Measurements from ENCODE around the genes FHL3, POU3F1 and NDUFS5.

- RRBS: 2% methylated on average over 5 of the region's 16 CpGs
CAGE:
- cytosol, long polyA plus RNA: no peak
- long polyA plus RNA: no peak
- nucleus, long polyA plus RNA: no peak
Observed at GRCh38 chr1:37858933-37859337, 457 bp downstream of the MTF1 start.

- RRBS: no CpG with 5 or more reads among the region's 34 CpGs
CAGE:
- cytosol, long polyA plus RNA: no peak
- long polyA plus RNA: no peak
- nucleus, long polyA plus RNA: no peak
Observed at GRCh38 chr1:37989170-37989840, 517 bp downstream of the SF3A3 start.

GRCh38 chr1:38001124-38002040 is 3.9 kb downstream of the FHL3 start:
- RRBS: no CpG with 5 or more reads among the region's 10 CpGs
CAGE:
- cytosol, long polyA plus RNA: no peak
- long polyA plus RNA: no peak
- nucleus, long polyA plus RNA: no peak

DNA sequence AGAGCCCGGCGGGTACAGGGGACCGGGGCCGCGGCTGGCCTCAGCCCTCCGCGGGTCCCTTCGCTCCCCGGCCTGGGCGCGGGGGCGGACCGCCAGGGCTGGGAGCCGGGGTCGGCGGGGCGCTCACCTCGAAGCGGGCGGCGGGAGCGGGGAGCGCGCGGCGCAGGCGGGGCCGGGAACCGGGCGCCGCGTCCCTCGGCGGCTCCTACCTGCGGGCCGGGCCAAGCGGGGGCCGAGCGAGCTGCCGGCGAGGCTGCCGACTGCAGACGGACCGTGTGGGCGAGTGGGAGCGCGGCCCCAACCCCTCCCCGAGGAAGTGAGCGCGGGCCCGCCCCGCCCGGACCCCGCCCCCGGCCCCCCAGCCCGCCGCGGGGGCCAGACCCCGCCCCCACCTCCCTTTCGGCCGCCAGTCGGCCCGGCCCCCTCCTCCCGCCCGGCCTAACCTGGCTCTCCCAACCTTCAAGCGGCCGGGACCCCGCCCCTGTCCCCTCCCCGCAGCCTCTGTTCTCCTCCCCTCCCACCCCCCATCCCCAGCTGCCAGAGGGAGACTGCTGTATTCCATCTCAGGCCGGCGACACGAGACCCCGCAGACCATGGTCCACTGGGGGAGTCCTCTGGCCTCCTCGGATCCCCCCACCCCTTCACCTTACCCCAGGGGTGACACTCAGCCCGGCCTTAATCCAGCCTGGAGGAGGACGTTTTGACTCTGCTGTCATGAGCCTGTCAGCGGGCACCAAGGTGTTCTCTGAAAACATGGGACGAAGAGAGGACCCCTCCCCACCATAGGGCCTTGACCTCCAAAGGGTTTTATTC is at the start of gene FHL3:
Gene FHL3, minus strand, starts transcription at position 285 of the 813 bp plus-strand sequence.
- RRBS: 2% methylated on average over 62 of the region's 78 CpGs
CAGE:
- cytosol, long polyA plus RNA: start-site peak on the minus strand centred at position 250 of the sequence, 191 bp wide, 197 and 319 reads in 2 replicates
- long polyA plus RNA: no peak
- nucleus, long polyA plus RNA: no peak

GRCh38 chr1:38025147-38025772 is 12.7 kb downstream of the UTP11 start:
- RRBS: no CpG with 5 or more reads among the region's 5 CpGs
CAGE:
- cytosol, long polyA plus RNA: no peak
- long polyA plus RNA: no peak
- nucleus, long polyA plus RNA: no peak

- RRBS: 4% methylated on average over 106 of the region's 142 CpGs
CAGE:
- cytosol, long polyA plus RNA: no peak
- long polyA plus RNA: no peak
- nucleus, long polyA plus RNA: no peak
Observed at GRCh38 chr1:38046724-38047704, at the start of gene POU3F1. TSS of gene POU3F1 (minus strand) at chr1:38046793.

DNA sequence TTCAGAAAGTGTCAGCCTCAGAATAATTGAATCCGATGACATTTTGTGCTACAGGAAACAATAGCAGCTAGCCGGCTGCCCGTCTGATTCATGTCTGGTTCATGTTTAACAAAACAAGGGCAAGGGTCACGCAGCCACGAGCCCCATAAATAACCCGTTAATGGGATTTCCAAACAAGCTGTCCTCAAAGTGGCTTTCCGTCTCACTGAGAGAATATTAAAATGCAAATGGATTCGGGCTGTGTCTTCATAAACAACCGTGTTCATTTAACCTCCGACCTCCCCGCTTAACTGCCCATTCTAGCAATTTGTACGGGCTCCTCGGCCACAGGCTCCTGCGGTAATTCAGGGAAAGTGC is 200.3 kb upstream of the POU3F1 start:
- RRBS: no CpG with 5 or more reads among the region's 14 CpGs
CAGE:
- cytosol, long polyA plus RNA: no peak
- long polyA plus RNA: no peak
- nucleus, long polyA plus RNA: no peak

DNA sequence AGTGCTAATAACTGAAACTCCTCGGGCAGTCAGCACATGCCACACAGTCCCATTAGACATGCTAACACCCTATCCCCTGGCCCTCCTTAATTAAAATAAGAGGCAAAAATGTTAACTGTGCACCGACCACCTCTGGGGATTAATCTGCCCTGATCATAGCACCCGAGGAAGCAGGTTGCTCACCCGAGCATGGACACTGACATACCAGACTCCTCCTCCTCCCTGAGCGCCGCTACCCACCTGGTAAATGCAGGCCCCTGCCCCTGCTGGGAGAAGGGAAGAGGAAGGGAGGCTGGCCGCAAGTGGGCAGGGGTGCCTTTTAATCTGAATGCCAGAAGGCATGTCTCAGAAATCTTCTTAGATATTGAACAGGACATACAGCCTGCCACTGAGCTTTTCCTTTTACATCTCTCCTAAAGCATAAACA is 360.9 kb downstream of the RRAGC start:
- RRBS: no CpG with 5 or more reads among the region's 7 CpGs
CAGE:
- cytosol, long polyA plus RNA: no peak
- long polyA plus RNA: no peak
- nucleus, long polyA plus RNA: no peak

DNA sequence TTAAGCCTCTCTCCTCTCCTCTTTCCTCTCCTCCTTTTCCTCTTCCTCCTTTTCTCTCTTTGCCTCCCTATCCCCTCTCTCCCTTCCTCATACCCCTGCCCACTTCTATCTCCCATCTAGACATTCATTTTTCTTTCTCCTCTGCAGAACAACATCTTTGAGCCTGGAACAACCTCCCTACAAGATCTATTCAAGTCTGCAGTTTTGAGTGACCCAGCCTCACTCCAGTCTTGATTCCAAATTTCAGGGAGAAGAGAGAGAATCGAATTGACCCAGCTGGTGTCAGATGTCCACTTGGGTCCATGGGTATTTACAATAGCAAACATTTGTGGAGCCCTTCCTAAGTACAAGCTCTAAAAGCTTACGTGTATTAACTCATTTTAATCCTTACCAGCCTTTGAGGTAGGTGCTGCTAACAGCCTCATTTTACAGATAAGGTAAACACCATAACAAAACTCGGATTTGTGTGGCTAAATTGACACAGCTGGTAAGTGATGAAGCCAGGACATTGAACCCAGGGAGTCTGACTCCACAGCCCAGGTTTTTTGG is 138.5 kb downstream of the RRAGC start:
- RRBS: no CpG with 5 or more reads among the region's 3 CpGs
CAGE:
- cytosol, long polyA plus RNA: no peak
- long polyA plus RNA: no peak
- nucleus, long polyA plus RNA: no peak

DNA sequence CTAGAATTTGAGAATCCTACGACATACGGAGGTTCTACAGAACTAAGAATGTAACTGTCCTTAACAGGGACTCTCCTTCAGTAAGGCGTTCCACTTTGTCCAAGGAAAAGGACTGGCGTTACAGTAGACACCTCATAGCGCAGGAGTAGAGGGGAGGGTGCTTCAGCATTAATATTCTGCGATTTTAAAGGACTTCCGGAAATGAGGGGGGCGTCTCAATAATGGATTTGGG is 1.1 kb downstream of the AKIRIN1 start:
- RRBS: no CpG with 5 or more reads among the region's 8 CpGs
CAGE:
- cytosol, long polyA plus RNA: no peak
- long polyA plus RNA: no peak
- nucleus, long polyA plus RNA: no peak

DNA sequence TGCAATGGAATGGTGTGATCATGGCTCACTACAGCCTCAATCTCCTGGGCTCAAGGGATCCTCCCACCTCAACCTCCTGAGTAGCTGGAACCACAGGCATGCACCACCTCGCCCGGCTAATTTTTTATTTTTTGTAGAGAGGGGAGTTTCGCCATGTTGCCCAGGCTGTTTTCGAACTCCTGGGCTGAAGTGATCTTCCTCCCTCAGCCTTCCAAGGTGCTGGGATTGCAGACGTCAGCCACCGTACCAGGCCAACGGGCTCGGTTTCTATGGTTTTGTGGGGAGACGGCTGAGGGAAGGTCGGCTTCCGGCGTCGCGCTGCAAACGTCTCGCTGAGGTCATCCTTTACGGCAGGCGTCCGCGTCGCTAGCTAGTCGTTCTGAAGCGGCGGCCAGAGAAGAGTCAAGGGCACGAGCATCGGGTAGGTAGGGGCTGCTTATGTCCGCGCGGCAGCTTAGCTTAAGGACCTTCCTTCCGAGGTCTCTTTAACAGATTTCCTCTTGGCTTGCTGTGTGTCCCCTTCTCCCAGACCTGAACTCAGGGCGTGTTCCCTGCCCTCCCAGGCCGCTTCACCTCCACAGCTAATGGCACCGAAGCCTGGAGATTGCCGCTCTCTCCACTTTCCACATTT is at the start of gene NDUFS5:
Gene NDUFS5, plus strand, starts transcription at position 373 of the 631 bp plus-strand sequence.
- RRBS: no CpG with 5 or more reads among the region's 34 CpGs
CAGE:
- cytosol, long polyA plus RNA: start-site peak on the plus strand centred at position 373 of the sequence, 66 bp wide, 9,299 and 24,098 reads in 2 replicates
- long polyA plus RNA: start-site peak on the plus strand centred at position 371 of the sequence, 71 bp wide, 16,298 and 15,222 reads in 2 replicates
- nucleus, long polyA plus RNA: start-site peak on the plus strand centred at position 371 of the sequence, 69 bp wide, 1,727 and 8,724 reads in 2 replicates

GRCh38 chr1:39080743-39081881 is 55.0 kb downstream of the NDUFS5 start:
- RRBS: 11% methylated on average over 37 of the region's 122 CpGs
CAGE:
- cytosol, long polyA plus RNA: no peak
- long polyA plus RNA: no peak
- nucleus, long polyA plus RNA: no peak

DNA sequence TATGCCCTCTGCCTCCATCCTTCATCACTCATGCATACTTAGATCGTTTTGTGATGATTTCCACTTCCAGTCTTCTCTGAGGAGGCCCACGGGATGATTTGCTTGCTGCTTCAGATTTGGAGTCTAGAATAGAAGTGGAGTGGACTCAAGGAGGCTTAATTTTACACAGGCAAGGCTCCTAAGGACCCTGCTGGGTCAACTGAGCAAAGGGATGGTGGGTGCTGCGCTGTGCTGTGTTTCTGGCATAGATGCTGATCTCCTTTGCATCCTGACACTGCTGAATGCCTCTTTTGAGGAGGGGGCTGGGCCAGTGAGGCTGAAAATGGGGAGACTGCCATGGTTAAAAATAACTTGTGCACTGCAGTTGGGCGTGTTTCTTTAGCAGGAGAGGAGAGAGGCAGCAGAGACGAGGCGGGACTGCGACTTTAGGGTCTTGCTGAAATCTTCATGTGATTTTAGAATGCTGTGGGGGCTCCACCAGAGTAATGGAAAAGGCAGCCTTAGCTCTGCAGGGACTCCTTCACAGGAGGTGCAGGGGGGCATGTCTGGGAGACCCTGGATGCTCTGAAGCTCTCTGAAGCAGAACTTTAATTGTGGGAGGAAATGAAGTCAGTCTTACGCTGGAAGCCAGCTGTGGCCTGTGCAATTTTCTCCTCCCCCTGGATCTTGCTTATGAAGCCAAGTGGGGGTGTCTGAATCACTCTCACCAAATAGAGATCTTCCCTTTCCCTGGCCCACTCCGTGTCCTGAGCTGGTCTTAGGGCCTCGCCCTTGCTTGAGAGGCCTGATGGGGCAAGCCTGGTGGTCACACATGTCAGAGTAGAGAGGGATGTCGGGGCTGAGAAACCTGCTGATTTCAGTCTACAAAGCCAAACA is 60.7 kb downstream of the NDUFS5 start:
- RRBS: no CpG with 5 or more reads among the region's 11 CpGs
CAGE:
- cytosol, long polyA plus RNA: no peak
- long polyA plus RNA: no peak
- nucleus, long polyA plus RNA: no peak

DNA sequence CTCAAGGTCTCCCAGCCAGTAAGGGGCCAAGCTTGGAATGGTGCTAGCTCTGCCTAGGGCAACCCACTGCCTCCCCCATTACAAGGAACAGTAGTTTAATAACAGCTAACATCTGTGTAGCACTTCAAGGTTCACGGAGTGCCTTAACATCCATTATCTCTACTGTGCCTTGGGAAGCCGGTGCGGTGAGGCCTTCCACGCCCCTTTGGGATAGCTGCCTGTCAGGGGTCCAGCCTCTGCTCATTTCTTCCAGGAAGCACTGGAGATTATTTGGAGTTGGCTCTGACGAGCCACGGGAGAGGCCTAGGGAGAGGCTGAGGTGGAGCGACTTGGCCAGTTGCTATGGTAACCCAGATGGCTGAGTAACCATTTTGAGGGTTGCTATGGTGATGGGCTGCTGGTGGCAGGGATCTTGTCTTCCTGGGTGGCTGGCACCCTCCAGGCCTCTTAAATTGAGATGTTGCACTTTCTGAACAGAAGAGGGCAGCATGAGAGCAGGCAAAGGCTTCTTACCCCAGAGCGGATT is 72.3 kb downstream of the NDUFS5 start:
- RRBS: no CpG with 5 or more reads among the region's 8 CpGs
CAGE:
- cytosol, long polyA plus RNA: no peak
- long polyA plus RNA: no peak
- nucleus, long polyA plus RNA: no peak

- RRBS: no CpG with 5 or more reads among the region's 2 CpGs
CAGE:
- cytosol, long polyA plus RNA: no peak
- long polyA plus RNA: no peak
- nucleus, long polyA plus RNA: no peak
Observed at GRCh38 chr1:39141678-39142649, 62.5 kb upstream of the MACF1 start.

DNA sequence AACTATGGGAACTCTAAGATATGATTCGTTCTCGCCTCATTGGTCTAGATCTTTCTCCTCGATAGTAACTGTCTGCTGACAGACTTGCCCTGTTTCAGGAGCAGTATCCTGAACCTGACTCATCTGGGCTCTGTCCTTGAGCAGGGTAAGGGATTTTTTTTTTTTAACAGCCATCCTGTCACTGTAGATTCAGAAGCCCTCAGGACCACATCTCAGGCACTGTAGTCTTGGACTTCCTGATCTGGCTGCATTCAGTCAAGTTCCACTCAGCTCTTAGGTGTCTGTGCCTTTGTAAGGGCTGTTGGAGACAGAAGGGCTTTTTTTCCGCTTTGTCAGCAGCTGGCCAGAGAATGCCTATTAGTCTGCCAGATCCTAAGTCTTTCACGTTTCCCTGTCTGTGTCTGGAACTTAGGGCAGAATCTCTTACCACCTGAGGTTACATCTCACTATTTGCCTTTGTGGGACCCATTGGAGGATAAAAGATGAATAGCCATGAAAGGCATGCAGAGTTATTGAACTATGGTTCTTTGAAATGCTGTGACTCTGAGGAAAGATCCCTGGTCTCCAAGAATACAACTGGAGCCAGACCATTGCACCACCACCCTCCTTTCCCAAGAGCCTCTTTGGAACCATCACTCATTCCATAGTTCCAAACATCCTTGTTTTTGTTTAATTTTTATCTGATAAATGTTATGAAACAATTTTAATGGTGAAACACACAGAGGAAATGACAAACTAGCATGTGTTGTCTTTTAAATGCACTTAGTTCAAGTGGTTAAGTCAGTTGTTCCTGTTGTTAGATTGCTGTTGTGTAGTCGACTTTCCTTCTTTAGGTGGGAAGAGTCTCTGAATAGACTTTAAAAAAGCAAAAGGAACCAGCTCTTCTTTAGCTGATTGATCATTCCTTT is 49.7 kb upstream of the MACF1 start:
- RRBS: no CpG with 5 or more reads among the region's 6 CpGs
CAGE:
- cytosol, long polyA plus RNA: no peak
- long polyA plus RNA: no peak
- nucleus, long polyA plus RNA: no peak

GRCh38 chr1:39158194-39159018 is 46.1 kb upstream of the MACF1 start:
- RRBS: no CpG with 5 or more reads among the region's 10 CpGs
CAGE:
- cytosol, long polyA plus RNA: no peak
- long polyA plus RNA: no peak
- nucleus, long polyA plus RNA: no peak

DNA sequence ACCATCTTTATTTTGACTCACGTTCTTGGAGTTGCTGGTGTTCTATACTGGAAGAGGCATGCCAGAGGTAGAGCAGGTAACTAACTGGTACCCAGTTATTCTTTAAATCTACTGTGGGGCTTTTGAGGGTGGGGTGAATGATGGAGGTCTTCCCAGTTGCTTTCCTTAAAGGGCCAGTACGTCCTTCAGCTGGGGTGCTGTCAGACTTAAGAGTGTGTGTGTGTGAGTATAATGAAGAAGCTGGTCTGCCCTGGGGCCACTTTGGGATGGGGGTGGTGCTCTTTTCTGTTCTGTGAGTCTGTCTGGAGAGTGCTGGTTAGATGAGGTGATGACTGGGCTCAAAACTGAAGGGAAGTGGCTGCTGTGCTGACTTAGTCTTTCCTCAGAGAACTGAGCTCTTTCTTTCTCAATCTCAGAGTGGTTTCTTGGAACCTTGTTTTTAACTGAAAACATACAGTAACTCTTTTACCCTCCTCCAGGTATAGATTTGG is 606 bp downstream of the MACF1 start:
- RRBS: no CpG with 5 or more reads among the region's 2 CpGs
CAGE:
- cytosol, long polyA plus RNA: no peak
- long polyA plus RNA: no peak
- nucleus, long polyA plus RNA: no peak

DNA sequence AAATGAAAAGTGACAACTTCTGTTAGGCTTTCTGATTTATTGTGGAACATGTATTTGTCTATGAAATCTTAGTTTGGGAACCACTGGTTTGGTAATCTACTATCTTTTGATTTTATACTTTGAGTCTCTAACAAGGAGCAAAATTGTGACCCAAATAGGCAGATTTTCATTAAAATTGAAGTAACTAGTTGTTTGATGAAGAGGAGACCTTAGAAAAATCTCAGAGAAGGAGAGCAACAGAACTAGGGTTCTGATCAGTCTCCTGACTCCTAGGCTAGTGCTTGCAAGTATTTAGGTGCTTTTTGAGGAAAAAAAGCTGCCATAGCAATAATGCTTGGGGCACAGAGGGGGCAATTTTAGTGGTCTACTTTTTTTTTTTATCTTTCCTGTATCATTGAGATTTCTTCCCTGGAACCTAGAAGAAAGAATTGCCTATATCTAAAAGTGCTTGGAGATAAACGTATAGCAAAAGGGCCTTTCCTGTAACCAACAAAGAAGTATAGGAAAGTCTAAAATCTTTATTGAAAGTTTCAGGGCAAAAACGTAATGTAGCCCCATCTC is 11.9 kb downstream of the MACF1 start:
- RRBS: no CpG with 5 or more reads among the region's 2 CpGs
CAGE:
- cytosol, long polyA plus RNA: no peak
- long polyA plus RNA: no peak
- nucleus, long polyA plus RNA: no peak

- RRBS: no CpG with 5 or more reads among the region's 9 CpGs
CAGE:
- cytosol, long polyA plus RNA: no peak
- long polyA plus RNA: no peak
- nucleus, long polyA plus RNA: no peak
Observed at GRCh38 chr1:39282934-39283865, 78.7 kb downstream of the MACF1 start.